GM23248 (cell line): ENCODE measurements around a stretch of chr14.

DNA sequence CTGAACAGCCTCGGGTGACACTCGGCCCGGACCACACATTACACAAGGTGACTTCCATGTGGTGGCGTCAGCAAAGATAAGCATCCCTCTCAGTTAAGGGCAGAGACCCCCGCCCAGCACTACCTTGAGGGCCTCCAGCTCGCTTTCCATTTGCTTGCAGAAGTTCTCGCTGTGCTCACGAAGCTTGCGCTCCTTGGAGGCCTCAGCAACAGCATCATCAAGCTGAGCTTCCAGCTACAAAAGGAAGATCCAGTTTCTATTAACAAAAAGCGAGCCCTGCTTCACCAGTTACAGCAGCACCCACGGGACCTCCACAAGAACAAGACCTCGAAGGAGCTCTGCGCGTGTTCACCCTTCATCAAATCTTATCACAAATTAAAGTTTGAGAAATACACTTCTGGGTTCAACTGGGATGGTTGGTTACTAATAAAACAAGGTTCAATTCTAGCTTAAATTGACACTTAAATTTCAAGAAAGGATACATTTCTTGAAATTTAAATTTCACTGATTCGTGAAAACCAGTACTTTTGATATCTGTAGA, 47.6 kb downstream of the AMN start:
- RAMPAGE, long total RNA, result no peak

- RAMPAGE, long total RNA, result no peak
Measured at GRCh38 chr14:103067430-103068136, 10.2 kb upstream of the CDC42BPB start.

GRCh38 chr14:103098984-103099966, 4.8 kb downstream of the EXOC3L4 start:
- RAMPAGE, long total RNA, result no peak

- RAMPAGE, long total RNA, result no peak
Measured at GRCh38 chr14:103118209-103118452, 5.1 kb upstream of the TNFAIP2 start.

DNA sequence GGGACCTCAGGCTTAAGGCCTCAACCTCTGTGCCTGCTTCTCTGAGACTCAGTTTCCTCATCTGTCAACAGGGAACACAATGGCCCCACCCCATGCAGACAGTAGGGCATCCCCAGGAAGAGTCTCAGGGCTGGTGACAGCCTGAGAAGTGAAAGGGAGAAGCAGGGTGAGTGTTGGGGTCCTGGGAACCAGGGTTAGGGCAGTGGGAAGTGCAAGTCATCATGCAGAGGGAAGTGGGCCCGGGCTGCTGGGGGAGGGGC, 4.4 kb upstream of the TNFAIP2 start:
- RAMPAGE, long total RNA, result no peak

- RAMPAGE, long total RNA, result no peak
Measured at GRCh38 chr14:103137693-103138431, 14.6 kb downstream of the TNFAIP2 start.

DNA sequence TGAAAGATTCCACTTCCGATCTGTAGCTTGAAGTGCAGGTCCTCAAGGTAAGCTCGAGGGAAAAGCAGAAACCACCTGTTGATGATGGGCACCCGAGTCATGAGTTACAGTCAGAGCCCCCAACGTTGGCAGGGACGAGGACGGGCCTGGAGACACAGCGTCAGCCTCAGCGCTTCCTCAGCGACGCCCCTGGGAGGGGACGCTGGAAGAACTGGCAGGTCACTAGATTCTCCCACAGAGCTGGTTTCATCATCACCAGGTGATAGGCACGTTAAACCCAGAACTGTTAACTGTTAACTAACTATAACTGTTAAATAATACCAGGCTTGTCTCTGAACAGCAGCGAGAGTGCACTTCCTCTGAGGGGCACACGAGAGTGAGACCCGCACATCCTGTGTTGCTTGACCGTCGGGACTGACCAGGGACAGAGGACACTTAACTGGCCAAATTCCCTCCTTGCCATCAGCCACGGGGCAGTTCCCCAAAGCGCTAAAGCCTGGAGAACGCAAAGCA, 101.9 kb downstream of the TNFAIP2 start:
- RAMPAGE, long total RNA, result no peak

DNA sequence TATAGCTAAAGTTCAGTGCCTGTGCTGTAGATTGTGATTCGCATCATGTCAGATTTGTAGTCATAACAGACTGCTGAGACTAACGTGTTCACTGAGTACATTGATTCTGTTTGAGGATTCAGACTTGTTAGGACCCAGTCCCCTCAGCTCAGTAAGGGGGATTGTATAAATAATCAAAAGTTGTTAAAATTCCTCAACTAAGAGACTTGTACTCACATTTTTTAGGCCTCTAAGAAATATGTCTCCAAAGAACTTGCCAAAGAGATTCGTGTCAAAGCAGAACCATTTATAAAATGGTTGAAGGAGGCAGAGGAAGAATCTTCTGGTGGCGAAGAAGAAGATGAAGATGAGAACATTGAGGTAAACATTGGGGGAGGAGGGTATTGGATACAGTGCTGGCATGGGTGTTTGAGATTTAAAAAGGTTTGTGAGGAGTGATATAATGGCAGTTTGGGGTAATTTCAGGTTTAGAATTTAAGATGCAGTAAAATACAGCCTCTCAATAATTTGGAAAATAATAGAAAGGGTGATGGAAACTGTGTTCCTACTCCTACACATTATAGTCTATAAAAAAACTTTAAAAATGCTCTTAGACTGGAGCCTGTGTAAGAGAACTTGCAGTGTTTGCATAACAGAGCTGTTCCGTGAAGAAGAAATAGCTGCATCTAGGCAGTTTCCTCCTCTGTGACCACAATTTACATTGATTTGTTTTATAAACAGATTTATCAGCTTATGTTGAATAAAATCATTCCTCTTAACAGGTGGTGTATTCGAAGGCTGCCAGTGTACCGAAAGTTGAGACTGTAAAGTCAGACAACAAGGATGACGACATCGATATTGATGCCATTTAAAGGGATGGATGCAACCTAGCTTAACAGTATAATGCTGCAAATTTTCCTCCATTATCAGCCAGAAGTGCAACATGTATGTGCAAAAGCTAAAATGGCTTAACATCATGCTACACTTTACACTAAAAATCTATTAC, 6.5 kb downstream of the EIF5 start:
- RAMPAGE, long total RNA, result no peak

DNA sequence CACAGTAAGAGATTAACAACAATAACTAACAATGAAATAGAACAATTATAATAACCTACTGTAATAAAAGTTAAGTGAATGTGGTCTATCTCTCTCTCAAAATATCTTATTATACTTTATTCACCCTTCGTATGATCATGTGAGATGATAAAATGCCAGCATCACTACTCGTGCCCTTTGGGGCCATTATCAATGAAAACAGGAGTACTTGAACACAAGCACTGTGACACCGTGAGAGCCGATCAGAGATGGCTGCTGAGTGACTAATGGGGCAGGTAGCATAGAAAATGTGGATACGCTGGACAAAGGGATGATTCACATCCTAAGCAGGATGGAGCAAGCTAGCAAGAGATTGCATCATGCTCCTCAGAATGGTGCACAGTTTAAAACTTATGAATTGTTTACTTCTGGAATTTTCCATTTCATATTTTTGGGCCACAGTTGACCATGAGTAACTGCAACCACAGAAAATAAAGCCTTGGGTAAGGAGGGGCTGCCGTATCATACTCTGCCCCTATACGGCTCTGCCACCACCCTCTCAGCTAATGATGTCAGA, 23.5 kb upstream of the MARK3 start:
- RAMPAGE, long total RNA, result no peak

GRCh38 chr14:103386623-103387216, 1.5 kb downstream of the MARK3 start:
- RAMPAGE, long total RNA, result no peak

DNA sequence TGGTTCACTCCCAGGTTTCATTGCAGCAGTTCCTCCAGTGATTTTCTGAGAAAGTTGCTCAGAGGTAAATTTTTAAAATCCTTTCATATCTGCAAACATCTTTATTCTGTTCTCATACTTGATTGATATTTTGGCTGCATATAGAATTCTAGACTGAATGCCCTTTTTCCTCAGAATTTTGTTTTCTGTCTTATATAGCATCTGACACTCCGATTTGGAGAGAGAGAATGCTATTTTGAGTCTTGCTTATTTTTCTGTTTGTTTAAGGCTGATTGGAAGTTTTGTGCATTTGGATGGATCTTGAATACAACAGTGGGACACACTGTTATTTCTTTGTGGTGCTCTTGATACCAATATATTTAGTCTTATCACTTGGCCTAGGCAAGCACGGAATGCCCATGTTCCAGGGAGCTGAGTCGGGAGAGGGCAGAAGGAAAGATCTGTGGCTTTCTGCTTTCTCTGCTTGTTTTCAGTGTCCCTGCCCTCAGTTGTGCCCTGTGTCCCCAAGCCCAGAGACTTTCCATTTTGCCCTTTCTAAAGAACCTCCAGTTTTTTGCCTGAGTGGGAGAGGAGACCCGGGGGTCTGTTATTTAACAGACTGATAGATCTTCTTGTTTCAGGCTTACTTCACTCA, 10.5 kb downstream of the MARK3 start:
- RAMPAGE, long total RNA, result no peak

DNA sequence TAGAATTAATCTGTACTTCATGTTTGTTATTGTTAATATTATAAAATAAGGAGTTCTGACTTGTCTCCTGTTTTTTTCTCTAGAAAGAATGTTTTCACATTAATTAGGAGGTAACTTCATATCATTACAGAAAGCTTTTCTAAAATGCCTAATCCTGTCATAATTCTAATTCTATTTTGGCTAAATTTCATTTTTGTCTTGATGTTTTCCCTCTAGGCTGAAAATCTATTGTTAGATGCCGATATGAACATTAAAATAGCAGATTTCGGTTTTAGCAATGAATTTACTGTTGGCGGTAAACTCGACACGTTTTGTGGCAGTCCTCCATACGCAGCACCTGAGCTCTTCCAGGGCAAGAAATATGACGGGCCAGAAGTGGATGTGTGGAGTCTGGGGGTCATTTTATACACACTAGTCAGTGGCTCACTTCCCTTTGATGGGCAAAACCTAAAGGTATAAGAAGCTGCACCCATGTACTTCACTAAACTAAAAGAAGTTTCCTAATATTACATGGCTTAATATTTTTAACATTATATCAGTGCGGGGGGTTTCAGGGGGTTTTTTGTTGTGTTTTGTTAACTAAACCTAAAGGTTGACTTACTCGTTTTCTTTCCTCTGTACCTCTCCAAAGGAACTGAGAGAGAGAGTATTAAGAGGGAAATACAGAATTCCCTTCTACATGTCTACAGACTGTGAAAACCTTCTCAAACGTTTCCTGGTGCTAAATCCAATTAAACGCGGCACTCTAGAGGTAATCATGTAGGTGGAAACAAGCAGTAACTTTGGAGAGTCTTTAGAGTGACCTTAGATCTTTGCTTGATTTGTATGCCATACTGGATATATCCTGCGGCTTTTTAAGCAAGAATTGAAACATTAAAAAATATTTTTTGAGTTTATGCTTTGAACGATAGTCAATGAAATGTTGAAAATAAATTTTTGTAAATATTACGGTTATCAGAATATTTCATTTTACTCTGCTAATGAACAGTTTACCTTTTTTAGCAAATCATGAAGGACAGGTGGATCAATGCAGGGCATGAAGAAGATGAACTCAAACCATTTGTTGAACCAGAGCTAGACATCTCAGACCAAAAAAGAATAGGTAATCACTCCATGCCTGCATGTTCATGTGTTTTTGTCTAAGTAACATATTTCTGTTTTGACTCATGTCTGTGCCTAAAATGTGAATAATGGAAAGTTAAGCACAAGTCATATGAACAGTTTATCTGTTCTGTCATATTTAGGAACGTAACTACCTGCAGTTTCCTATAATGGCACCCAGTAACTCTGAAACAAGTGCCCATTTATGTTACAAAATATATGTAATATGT, 56.8 kb downstream of the CKB start:
- RAMPAGE, long total RNA, result no peak

DNA sequence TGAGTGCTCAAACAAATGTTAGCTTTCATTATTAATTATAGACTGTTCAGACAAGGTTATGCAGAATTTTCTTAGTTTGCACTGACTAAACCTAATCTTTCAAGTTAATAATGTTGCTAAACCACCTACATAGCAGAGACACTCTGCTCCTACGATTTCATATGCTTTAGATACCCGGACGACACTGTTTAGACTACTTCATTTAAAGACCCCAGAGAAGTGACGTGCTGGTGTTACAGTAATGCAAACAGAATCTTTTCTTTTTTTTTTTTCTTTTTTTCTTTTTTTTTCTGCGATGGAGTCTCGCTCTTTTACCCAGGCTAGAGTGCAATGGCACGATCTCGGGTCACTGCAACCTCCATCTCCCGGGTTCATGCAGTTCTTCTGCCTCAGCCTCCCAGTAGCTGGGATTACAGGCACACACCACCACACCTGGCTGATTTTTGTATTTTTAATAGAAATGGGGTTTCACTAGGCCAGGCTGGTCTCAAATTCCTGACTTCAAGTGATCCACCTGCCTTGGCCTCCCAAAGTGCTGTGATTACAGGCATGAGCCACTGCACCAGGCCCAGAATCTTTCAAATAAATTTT, 38.6 kb downstream of the CKB start:
- RAMPAGE, long total RNA, result no peak

- RAMPAGE, long total RNA, result no peak
Measured at GRCh38 chr14:103512925-103513813, 9.5 kb downstream of the CKB start.

DNA sequence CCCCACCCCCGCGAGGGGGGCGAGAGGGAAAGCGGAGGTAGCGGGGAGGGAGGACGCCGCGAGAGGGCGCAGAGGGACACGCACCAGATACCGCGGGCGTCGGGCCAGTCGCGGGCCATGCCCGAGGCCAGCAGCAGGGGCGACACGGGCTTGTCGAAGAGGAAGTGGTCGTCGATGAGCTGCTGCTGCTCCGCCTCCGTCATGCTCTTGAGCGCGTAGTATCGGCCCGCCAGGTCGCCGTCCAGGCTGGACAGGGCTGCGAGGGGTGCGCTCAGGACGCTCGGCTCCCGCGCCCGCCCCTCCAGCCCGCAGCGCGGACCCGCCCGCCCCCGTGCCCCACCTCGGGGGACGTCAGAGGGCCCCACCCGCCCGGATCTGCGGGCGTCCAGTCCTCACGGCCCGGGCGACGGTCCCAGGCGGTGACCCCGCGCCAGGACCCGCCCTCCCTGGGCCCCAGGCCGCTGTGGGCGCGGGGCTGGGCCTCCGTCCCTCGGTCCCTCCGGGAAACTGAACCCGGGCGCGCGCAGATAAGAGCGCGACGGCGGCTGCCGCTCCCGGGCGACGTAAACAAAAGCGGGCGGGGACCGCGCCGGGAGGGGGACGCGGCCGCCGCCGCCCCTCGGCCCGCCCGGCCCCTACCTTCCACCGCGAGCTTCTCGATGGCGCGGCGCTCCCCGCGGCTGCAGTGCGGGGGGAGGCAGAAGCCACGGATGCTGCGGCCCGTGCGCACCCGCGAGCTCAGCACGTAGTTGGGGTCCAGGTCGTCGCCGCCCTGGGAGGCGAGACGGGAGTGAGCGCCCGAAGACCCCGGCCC, 1.2 kb downstream of the CKB start:
- RAMPAGE, long total RNA, result start-site peak on the minus strand centred at position 278 of the sequence, 61 bp wide, 7 and 6 reads in 2 replicates

DNA sequence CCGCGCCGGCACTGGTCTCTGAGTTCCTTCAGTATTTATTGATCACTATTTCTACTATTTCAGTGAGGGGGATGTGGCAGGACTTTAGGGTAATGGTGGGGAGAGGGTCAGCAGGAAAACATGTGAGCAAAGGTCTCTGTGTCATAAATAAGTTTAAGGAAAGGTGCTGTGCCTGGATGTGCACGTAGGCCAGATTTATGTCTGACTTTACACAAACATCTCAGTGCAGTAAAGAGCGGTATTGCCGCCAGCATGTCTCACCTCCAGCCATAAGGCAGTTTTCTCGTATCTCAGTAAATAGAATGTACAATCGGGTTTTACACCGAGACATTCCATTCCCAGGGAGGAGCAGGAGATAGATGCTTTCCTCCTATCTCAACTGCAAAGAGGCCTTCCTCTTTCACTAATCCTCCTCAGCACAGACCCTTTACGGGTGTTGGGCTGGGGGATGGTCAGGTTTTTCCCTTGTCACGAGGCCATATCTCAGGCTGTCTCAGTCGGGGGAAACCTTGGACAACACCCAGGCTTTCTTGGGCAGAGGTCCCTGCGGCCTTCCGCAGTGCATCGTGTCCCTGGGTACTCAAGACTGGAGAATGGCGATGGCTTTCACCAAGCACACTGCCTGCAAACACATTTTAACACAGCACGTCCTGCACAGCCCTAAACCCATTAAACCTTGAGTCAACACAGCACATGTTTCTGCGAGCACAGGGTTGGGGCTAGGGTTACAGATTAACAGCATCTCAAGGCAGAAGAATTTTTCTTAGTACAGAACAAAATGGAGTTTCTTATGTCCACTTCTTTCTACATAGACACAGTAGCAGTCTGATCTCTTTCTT, 2.6 kb upstream of the CKB start:
- RAMPAGE, long total RNA, result no peak

- RAMPAGE, long total RNA, result no peak
Measured at GRCh38 chr14:103538086-103539138, 9.4 kb downstream of the TRMT61A start.

GRCh38 chr14:103550421-103551296, 11.8 kb downstream of the BAG5 start:
- RAMPAGE, long total RNA, result no peak

GRCh38 chr14:103556345-103556670, 6.1 kb downstream of the BAG5 start:
- RAMPAGE, long total RNA, result no peak

- RAMPAGE, long total RNA, result no peak
Measured at GRCh38 chr14:103593672-103593897, 30.8 kb downstream of the COA8 start.